Renal cortical epithelial cell (primary cell): ENCODE measurements around the genes PTPN14 and KCTD3.

DNA sequence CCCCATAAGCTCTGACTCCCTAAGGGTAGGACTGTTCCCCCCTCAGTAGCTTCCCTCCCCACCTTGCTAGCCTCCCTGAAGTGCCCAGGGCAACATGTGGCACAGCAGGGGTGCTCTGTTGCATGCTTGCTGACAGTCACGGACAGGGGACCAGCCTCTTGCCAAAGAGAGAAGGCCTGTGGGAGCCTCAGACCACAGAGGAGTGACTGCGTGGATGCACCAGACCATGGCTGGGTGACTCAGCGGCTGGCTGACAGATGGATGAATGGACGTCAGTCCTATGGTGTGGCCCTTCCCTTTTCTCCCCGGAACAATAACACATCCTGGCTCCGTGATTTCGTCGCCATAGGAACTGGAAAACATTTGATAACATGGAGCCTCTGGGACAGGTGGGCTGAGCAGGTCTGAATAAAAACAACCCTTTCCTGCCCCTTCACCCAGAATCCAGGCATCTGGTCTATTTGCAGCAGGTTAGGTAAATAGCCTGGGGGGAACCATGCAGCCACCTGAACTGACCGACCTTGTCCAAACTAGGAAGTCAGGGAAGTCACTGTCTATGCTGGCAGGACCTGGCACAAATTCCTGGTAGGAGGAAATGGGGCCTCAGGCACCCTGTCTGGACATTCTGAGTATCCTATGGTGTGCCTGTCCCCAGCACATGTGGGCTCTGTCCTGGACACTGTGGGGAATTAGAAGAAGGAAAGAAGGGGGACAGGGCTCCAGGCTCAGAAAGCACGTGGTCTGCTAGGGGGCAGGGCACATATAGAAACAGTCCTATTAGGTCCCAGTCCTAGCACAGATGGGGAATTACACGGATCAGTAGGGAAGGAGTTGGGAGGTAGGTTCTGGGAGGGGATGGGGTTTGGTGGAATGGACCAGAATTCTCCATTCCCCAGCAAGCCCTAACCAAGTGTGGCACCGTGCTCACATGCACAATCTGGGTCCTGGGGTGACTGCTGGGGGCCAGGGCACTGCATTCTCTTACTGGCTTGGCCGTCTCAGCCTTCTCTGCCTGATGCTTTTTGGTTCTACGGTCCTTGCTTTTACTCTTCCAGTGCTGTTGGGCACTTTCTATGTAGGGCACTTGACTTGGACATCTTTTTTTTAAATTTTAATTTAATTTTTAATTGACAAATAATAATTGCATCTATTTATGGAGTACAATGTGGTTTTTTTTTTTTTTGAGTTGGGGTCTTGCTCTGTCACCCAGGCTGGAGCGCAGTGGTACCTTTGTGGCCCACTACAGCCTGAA, 53.6 kb downstream of the NENF start:
- RRBS: no CpG with 5 or more reads among the region's 15 CpGs

DNA sequence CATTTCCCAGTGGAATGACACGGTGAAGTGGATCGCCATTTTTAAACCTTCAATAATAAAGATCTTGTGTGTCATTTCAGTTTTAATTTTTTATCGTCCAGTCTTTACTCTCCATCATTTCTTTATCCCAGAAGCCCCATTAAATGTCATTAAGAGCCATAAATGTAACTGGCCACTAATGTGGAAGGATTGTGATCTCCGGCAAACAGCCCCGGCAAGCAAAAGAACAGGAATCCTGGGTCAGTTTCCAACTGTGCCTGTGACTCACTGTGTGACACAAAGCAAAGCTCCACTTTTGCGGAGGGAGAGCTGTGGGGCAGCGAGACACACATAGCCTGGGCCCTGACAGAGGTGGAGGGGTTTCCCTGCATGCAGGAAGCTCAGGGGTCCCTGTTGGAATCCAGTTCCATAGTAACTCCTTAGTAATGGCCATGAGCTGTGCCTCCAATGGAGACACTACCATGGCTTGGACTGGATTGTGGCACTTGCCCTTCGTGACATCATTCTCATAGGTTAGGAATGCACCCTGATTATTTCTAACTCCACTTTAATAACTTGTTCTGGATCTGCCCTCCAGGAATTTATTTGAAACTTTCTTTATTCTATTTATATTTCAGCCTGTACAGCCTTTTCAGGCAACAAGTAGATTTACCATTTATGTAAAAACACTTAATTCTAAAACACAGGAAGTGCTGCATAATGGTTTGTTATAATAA, 47.1 kb upstream of the ATF3 start:
- RRBS: no CpG with 5 or more reads among the region's 8 CpGs

- RRBS: no CpG with 5 or more reads among the region's 2 CpGs
These were observed 40.9 kb upstream of the ATF3 start for GRCh38 chr1:212567683-212568100.

GRCh38 chr1:212616926-212617398, 7.3 kb upstream of the GARIN4 start:
- RRBS: no CpG with 5 or more reads among the region's 4 CpGs

DNA sequence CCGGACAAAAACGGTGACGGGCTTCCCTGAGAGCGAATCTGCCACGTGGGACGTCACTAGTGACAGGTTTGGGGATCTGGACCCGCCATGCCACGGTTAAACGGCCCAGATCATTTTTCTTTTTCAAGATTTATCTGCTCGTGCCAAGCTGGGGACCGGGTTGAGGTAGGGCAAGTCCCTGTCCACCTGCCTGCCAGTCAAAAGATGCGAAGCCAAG, 872 bp upstream of the BATF3 start:
- RRBS: no CpG with 5 or more reads among the region's 12 CpGs

DNA sequence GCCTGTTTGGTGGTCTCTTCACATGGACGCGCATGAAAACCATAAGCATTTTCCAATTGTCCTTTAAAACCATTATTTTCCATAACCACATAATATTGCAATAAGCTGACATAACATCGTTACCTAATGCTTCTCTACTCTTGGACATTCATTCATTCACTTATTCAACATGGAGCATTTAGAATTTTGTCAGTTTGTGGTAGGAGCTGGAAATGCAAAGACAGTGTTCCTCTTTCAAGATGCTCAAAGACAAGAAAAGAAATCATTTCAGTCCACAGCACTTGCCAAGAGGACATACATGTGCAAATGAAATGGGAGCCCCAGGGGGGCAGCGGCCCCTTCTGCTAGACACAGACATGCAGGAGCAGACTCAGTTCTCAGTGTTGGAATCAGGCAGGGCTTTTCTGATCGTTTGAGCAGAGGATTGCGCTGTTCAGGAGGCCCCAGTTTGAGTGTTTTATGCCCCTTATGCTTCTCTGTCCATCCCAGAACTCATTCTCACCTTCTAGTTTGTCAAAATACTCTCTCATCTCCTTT, 35.6 kb upstream of the VASH2 start:
- RRBS: no CpG with 5 or more reads among the region's 6 CpGs

- RRBS: no CpG with 5 or more reads among the region's 6 CpGs
These were observed 10.0 kb downstream of the ANGEL2 start for GRCh38 chr1:213005531-213006176.

GRCh38 chr1:213214836-213215357, 163.9 kb downstream of the RPS6KC1 start:
- RRBS: no CpG with 5 or more reads among the region's 12 CpGs

- RRBS: no CpG with 5 or more reads among the region's 4 CpGs
These were observed 228.0 kb upstream of the PROX1 start for GRCh38 chr1:213759813-213760204.

- RRBS: 67% methylated on average over 3 of the region's 12 CpGs
These were observed 8.6 kb downstream of the PROX1 start for GRCh38 chr1:213996213-213996977.

DNA sequence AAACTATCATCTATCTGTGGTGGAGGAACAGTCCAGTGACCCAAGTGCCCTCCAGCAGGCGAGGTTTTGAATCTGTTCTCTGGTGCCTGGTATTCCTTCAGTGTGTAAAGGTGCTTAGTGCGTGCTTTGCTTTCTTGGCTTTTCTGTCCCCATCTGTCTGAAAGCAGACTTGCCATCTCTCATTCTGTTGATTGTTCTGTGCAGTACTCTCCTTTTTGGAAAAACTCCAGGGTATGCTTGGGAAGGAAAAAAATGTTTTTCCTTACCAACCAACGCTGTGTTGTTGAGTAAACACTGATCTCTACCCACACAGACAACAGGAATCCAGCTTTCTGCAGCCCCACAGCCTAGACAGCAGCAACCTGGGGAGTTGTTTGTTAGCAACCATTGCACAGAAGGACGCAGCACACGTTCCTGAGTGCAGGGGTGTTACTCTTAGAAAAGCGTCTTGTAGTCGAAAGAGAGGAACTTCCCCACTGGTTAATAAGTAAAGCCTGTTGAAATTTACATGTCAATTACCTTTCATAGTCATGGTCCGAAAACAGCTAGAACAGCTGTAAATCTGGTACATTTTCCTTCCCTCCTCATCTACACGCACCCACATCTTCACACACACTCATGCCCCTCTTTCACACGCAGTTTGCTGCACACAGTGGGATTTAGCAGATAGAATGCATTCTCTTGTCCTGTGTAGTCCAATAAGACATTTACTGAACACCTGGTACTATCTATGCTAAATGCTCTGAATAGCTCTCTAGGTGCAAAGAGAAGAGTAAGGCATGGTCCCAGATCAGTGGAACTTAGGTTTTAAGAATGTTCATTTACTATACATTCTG, 56.6 kb downstream of the SMYD2 start:
- RRBS: no CpG with 5 or more reads among the region's 10 CpGs

- RRBS: no CpG with 5 or more reads among the region's 1 CpG
These were observed 70.8 kb downstream of the SMYD2 start for GRCh38 chr1:214351657-214352313.

DNA sequence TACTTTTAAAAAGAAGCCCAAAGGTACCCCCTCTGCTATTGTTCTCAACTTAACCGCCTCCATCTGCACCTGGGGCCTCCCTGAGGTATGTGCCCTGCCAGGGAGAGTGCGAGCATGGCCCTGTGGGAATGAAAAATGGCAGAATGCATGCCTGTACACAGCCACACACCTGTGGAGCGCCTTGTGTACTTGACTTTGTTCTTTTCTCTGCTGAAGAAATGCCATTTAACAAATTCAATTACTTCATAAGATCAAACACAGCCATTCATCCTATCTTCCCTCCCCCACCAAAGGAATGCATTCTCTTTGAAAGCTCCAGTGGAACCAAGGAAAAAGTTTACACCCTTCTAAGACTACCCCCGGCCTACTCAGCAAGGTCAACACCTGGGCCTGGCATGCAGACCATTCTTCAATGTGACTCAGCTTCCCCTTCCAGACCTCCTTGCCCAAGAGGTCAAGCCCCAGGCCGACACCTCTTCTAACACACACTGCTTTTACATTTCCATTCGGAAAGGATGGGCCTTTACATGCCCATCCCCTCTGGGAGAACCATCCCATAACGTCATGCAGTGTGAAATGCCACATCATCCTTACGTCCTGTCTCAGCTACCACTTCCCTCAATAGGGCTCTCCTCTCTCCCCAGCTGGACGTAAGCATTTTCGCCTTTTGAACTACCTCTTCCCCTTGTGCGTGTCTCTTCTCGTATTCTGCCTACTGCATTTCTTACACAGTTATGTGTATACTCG, 123.8 kb downstream of the SMYD2 start:
- RRBS: no CpG with 5 or more reads among the region's 13 CpGs

- RRBS: no CpG with 5 or more reads among the region's 2 CpGs
These were observed 2.5 kb downstream of the PTPN14 start for GRCh38 chr1:214548858-214549430.

- RRBS: under 1% methylated on average over 28 of the region's 96 CpGs
These were observed at the start of gene PTPN14 for GRCh38 chr1:214551169-214552164. Gene PTPN14 (minus strand): TSS chr1:214551602.

DNA sequence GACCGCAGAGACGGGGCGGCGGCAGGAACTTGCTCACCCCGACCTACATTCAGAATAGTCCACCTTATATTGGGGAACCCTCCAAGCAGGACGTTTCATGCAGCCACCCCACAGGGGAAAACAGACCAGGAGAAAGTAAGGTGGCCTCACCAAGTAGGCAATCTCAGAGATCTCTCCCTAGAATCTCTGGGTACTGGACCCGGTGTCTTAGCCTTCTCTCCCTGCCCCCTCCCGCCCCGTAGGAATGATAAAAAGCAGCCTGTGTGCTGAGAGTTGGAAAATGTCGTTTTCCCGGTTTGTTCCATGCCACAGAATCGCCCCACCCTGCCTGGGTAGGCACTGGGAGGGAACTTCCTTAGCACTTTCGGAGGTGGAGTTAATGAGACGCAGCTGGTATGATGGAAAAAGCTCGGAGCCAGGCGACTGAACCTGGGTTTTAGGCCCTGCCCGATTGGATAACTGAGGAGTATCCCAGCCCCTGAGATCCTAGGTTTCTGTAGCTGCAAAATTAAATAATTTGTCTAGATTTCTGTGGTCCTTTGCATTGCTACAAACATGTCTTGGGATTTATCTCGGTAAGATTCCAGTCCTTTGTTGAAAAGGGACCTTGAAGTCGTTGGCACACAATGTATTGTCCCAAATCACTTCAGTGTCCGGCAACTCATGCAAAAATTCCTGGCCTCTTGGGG, 907 bp upstream of the PTPN14 start:
- RRBS: under 1% methylated on average over 2 of the region's 20 CpGs

DNA sequence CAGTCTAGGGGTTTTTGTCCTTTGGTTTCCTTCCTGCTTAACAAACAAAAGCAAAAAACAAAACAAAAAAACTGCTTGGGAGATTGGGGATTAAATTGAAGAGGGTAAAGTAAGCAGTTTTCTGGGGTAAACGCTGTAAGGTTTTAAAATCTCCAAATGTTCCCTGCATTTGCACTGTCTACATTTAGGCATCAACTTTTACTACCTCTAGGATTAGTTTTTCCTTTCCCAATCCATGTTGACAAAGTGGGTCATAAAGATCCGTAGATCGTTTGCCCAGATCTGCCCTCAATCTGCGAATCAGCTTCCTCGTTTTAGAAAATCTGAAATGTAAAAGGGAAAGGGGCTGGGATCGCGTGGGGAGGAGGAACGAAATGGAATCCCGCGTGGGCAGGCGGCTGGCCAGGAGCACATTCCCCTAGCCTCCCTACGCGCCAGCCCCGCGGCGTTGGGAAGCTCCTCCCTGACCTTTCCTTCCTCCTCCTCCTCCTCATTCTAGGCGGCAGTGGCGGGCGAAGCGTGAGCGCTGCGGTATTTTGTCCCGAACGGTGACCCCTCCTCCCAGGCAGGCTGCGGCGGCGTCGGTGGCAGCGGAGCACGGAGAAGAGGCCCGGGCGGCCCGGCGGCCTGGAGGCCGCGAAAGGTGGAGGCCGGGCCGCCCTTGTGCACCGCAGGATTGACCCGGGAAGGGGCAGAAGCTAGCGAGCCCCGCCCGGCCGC, at the start of gene KCTD3:
KCTD3 (plus strand) TSS at position 493 of the 720 bp plus-strand sequence.
- RRBS: no CpG with 5 or more reads among the region's 44 CpGs

DNA sequence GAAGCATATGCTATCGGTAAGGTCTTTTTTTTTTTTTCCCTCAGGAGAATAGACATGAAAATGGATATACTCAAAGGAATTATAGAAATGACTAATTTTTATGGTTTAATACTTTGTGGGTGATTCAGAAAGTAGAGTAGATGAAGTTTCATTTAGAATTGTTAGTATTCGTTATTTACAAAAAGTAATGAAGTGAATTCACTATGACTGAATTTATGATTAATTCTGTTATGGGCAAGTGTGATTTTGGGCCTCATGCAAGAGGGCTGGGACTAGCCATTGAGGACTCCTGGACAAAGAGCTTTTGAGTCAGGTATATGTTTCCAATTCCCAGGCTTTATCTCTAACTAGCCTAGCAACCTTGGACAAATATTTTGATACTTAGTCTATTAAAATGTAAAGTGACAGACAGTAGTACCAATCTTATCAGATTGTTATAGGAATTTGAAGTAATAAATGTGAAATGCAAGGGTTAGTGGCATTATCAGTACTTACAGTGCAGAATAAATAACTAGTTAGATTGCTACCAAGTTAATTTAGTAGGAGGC, 3.2 kb downstream of the KCTD3 start:
- RRBS: no CpG with 5 or more reads among the region's 2 CpGs

DNA sequence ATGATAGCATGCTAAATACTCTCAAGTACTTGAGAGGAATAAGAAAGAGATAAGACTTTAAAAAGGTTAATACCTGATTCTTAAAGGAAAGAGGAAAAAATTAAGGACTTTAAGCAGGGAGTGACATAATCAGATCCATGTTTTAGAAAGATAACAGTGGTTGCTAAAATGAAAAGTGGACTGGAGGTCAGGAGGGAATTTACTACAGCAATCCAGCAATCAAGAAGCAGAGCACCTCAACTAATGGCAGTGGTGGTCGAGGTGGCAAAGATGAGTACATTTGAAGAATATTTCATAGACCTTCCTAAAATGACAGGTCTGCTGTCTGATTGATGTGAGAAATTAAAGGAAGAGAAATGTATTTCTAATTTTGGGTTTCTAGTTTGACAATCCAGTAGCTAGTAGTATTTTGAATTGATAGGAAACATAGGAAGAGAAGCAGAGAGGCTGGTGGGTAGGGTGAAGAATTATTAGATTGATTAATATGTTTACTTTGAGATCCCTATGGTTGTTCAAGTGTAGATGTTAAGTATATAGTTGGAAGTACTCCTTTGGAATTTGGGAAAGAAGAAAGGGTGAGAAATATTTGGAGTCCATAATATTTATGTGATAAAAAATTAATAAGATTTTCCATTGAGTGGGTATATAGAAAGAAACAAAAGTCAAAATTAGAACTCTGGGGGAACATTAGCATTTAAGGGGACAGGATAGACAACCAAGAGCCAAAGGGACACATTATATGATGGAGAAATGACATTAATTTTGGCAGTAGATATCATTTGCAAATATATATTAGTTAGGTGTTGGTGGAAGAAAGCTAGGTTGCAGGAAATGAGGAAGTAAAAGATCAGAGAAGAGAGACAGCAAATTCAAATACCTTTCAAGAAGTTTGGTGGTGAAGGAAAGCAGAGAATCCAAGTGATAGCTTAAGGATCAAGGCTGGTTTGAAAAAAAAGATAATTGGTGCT, 29.0 kb downstream of the KCTD3 start:
- RRBS: no CpG with 5 or more reads among the region's 1 CpG